GM23338 (cell line): Measurements from ENCODE around the gene RINT1.

GRCh38 chr7:105267220-105267692 lies 121.5 kb downstream of the SRPK2 start:
- PRO-cap, result no peak
- RAMPAGE, long total RNA, result no peak

DNA sequence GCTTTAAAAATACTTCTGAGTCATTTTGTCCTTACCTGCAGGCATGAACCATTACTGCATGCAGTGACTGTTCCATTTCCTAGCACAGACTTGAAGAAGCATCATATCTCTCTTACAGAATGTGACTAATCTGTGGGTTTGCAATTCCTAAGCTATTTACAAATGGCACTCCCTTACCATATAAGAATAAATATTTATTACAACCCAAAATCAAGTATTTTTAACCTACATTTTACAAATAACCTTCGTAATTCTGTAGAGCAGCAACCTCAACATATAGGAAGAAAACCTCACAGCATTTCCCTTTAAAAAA lies 120.6 kb downstream of the SRPK2 start:
- PRO-cap, result no peak
- RAMPAGE, long total RNA, result no peak

- PRO-cap, result no peak
- RAMPAGE, long total RNA, result no peak
Observed at GRCh38 chr7:105273265-105273969, 115.3 kb downstream of the SRPK2 start.

- PRO-cap, result bidirectional peak, plus-strand start at chr7:105532210, minus-strand start at chr7:105532040; bidirectional peak, plus-strand start at chr7:105532432, minus-strand start at chr7:105532461
- RAMPAGE, long total RNA, result start-site peak on the plus strand at chr7:105532179-105532238, 470 and 73 reads in 2 replicates
Observed at GRCh38 chr7:105531872-105532998, at the start of gene RINT1. Gene RINT1, plus strand, starts transcription at chr7:105532201.

DNA sequence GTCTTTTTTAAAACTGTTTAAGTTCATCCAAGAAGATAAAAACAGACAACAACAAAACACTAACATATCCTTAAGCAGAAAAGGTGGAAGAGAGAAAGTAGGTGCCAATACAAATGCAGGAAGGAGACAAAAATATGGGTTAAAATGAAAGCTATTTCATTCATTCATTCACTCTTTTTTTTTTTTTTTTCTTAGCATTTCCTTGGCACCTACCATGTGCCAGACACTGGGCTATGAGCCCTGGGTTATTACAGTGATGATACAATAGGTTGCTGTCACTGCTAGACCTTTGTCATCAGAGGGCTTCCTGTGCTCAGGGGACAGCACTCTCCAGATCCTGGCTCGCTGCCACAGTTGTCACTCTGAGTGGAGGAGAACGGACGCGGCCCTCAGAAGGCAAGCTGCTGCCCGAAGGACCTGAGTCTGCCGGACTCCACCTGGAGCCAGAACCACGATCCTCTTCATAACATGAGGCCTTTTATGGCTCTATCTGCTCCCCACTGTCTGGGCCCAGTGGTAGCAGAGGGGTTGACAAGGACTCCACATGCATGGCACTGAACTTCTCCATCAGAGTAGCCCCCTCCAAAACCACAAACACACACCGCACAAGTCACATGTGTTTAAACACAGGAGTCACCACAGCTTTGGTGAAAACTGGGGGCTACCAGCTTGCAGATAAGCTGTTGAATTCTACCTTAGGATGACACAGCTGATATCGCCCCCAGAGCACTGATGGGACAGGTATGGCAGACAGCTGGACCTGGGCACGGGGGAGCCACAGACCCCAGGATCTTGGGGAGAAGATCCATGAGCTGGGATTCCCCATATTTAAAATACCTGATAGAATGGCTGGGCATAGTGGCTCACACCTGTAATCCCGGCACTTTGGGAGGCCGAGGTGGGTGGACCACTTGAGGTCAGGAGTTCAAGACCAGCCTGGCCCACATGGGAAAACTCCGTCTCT lies 94.7 kb upstream of the EFCAB10 start:
- PRO-cap, result no peak
- RAMPAGE, long total RNA, result no peak

DNA sequence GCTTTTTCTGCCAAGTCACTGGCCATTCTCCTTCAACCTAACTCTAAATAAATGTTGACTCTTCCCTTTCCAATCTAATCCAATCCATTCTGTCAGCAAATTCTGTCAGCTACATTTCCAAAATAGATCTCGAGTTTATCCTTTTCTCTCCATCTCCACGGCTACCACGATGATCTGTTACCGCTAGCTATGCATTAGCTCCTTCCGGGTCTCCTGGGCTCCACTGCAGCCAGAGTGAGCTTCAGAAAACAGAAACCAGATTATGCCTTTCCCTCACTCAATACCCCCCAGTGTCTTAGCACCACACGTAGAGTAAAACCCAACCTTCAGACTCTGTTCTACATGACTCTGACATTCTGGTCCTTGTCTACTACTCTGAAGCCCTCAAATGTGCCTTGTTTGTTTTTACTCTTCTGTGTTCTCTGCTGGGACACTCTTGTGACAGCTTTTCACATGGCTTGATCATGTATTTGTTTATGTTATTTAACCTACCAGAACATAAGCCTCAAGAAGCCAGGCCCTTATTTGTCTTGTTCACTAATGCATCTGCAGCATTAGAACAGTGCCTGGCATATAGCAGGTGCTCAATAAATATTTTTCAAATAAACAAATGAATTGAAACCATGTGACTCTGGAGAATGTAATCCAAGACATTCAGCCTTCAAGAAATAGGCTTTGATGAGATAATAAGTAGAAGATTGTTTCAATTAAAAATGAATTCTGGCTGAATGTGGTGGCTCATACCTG lies 98.7 kb downstream of the ATXN7L1 start:
- PRO-cap, result no peak
- RAMPAGE, long total RNA, result no peak

- PRO-cap, result no peak
- RAMPAGE, long total RNA, result no peak
Observed at GRCh38 chr7:106177696-106178200, 65.6 kb upstream of the SYPL1 start.

DNA sequence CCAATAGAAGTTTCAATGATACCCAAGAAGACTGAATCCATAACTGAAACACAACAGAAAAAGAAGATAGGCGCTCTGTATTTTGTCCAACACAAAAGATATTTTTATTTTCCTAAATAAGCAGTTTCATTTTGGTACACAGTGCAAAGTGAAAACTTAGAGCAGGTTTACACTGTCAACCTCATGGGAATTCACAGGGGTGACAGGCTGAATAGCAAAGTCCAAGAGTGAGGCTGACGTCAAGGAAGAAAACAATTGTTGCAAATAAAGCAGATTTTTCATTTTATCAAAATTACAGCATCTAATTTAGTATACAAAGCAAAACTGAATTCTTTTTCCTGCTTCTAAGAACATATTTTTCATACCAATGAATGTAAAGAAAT lies 28.6 kb downstream of the NAMPT start:
- PRO-cap, result no peak
- RAMPAGE, long total RNA, result no peak

DNA sequence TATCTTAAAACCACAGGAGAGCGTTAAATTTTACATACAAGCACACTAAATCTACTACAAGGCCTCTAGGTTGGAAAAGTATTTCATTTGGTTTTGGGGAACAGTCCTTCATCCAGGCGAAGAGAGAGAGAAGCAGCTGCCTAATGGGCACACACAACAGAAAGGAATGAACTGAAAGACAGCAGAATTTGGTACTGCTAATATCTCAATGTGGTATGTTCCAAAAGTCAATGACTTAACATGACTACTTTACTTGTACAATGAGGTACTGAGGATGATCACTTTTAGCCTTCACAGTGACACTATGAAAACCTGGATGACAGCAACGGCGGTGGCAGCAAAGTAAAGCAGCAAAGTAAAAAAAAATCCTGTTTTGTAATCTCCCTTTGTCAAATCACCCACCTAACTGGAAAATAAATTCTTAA lies 7.4 kb downstream of the NAMPT start:
- PRO-cap, result no peak
- RAMPAGE, long total RNA, result no peak

- PRO-cap, result no peak
- RAMPAGE, long total RNA, result no peak
Observed at GRCh38 chr7:106279761-106280178, 5.0 kb downstream of the NAMPT start.

DNA sequence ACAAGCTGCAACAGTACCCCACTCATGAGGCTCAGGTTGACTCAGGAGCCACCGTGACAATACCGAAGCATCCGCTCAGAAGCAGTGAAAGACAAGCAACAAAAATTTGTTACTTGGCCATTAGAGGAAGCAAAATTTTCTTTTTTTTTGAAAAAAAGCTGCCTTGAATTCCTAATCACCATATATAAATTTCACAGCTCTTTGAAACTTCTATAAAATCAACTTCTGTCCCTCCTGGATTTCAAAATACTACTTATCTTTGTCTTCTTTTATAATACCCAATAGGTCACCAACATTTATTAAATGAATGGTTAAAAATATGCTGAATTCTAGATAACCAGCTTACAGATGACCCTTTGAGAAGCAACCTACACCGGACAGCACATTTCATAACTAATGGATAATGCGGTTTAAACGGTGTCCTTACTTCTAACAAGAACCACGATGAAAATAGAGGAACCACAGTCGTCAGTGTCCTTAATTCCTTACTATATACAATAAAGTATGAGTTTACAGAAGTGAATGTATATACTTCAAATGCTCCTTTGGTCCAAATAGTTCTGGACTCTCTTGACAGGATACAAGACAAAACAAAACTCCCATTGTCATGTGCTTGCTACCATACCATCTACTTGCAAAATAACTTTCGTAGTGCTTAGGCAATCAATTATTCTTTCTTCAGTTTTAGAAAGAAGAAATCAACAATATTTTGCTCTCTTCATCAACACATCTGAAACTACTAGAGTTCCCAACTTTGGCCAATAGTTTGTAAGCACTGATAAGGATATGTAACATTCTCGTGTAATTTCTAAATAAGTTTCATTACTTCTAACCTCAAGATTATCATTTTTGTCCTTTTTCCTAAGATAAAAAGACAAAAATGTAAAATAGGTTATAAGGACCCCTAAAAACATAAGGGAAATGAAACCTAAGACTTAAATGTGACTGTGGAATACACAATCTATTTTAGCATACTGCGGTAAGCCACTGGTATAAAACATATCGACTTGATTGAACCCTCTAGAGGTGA lies 2.4 kb downstream of the NAMPT start:
- PRO-cap, result no peak
- RAMPAGE, long total RNA, result no peak

- PRO-cap, result no peak
- RAMPAGE, long total RNA, result no peak
Observed at GRCh38 chr7:106414126-106414592, 129.4 kb upstream of the NAMPT start.

GRCh38 chr7:106418809-106419212 lies 134.0 kb upstream of the NAMPT start:
- PRO-cap, result no peak
- RAMPAGE, long total RNA, result no peak

- PRO-cap, result no peak
- RAMPAGE, long total RNA, result no peak
Observed at GRCh38 chr7:106448764-106449686, 164.2 kb upstream of the NAMPT start.

- PRO-cap, result no peak
- RAMPAGE, long total RNA, result no peak
Observed at GRCh38 chr7:106510400-106510730, 150.6 kb downstream of the CCDC71L start.

DNA sequence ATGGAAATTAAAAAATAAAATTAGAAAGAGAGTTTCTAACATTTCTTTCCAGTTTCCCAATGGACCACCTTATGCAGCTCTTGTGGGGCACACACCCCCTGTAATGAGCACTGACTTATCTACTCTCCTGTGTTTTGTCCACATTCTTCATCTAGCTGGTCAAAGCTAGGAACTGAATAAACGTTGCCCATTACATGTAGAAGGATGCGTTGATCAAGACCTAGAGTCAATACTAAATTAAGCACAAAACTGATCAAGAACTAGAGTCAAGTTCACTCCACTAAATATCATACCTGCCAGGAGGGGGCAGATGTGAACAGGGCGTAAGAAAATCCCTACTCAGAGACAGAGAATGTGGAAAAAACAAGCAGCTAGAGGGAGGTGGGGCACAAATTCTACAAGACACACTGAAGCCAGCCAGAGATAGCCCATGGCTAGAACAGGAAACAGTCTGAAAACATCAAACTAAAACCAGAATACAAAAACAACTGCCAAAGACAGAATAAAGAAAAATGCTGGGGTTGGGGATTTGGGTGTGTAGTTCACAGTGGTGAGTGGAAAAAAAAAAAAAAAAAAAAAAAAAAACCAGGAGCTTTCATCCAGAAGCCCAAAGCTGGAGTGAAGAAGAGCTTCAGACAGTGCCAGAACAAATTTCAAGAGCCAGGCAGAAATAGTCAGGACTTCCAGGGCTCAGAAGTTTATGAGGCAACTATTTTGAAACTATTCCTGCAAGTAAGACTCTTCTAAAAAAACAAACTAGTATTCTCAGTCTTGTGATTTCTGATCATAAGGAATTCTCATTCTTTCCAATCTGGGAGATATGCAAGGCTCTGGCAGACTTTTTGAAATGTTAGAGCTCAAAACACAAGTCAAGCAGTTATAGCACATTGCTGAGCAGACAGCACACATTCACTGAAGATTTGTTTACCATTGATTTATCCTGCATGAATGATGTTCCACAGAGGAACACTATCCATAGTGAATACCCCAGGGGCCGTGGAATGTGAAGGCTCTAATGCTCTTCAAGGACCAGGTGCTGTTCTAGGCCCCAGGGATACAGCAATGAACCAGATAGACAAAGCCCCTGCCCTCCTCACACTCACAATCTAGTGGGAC lies 118.2 kb downstream of the CCDC71L start:
- PRO-cap, result no peak
- RAMPAGE, long total RNA, result no peak

GRCh38 chr7:106770034-106770359 lies 95.1 kb upstream of the PIK3CG start:
- PRO-cap, result no peak
- RAMPAGE, long total RNA, result no peak

- PRO-cap, result no peak
- RAMPAGE, long total RNA, result no peak
Observed at GRCh38 chr7:106775737-106776452, 89.2 kb upstream of the PIK3CG start.

GRCh38 chr7:106867423-106867748 lies 2.3 kb downstream of the PIK3CG start:
- PRO-cap, result no peak
- RAMPAGE, long total RNA, result no peak

DNA sequence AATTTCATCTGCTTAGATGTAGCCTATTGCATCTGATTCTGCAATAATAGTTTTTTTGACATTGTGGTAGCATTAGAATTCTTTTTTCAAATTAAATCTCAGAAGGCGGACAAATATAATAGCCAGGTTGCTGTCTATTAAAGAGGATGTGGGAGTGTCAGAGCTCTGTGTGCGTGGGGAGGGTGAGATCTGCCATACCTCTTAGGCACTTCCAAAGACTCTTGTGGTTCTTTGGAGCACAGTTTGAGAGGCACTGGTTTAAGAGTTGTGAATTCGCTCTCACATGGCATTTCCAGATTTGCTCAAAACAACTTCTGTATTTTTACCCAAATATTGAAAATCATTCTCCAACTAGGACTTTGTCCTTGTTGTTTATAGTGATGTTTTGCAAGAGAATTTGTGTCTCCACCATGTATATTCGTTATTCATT lies 14.0 kb downstream of the PIK3CG start:
- PRO-cap, result no peak
- RAMPAGE, long total RNA, result no peak